Pericardium (tissue), 1 donor: ENCODE measurements around a stretch of chr15.

- RRBS, result no CpG with 5 or more reads among the region's 7 CpGs
Observed at GRCh38 chr15:74891214-74891994, 1.6 kb downstream of the MPI start.

DNA sequence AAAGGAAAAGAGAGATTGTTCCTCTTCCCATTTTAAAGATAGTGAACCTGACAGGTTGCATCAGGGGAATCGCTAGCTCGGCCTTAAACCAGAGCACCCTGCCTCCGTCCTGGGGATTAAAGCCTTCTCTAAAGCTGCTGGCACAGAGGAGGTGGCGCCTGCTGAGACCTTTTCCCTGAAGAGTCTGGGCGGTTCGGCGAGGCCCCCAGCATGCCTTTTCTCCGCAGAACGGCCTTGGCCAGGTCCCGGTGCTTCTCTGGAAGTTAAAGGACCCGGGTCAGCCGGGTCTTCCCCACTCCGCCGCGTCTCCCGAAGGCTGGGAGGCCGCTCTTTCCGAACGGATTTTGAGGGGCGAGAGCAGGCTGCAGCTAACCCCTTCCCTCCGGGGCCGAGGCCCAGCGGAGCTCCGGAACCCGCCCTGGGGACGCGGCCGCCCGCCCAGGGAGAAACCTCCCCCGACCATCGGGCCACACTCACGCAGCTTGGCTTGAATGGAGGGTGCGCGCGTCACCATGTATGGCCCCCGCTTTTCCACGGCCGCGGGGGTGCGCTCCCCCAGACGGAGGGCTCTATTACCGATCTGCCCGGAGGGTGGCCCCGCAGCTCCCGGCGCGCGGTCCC is 431 bp downstream of the FAM219B start:
- RRBS, result 1% methylated on average over 7 of the region's 48 CpGs

DNA sequence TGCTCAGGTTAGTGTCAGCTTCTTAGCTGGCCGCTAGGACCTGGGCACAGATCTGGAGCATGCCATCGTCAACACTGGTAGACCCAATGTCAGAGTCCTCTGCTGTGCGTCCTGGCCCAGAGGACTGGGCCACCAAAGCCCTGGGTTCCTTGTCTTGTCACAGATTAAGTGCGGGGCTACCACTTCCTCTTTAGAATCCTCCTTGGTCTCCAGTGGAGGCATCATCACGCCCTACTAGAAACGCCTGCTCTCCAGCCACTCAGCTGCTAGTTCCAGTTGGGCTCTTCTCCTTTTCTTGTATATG is 11.2 kb downstream of the PPCDC start:
- RRBS, result no CpG with 5 or more reads among the region's 6 CpGs

- RRBS, result no CpG with 5 or more reads among the region's 2 CpGs
Observed at GRCh38 chr15:75351043-75351619, 4.3 kb downstream of the NEIL1 start.

DNA sequence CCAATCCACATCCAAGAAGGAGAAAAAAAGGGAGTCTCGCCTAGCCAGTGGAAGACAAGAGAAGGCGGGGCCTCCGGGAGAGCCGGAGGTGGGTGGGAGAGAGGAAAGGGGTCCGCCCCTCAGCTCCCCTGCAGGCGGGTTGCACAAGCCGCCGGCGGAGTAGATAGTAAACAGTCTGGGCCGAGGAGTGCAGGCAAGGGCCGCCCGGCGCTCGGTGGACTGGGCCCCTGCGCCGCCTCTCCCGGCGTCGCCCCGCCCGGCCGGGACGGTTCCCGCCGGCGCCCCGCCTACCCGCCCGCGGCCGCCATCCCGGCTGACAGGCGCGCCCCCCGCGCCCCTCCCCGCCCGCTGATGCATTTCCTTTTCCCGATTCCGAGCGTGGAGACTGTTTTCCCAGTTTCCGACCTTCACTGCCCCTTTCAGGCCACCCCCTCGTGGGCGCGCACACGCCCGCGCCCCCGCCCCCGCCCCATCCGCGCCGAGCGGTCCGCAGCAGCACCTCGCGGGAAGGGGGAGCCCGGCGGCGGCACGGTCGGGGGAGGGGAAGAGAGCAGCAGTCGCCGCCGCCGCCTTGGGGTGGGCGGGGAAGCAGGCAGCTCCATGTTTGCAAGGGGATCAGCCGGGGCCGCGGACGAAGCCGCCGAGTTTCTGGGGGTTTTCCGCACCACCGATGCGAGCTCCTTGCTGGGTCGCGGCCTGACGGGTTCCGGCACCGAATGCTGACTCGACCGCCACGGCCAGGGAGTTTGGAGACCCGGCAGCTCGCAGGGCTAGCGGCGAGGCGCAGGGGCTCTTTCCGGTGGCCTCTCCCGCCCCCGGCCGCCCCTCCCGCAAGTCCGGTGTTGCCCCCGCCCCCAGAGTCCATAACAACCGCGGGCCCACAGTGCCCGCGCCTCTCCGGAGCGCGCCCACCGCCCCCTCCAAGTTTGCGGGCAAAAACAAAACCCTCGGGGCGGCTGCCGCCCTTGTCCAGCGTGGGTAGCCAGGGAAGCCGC is 3.0 kb upstream of the SIN3A start:
- RRBS, result 2% methylated on average over 55 of the region's 110 CpGs

DNA sequence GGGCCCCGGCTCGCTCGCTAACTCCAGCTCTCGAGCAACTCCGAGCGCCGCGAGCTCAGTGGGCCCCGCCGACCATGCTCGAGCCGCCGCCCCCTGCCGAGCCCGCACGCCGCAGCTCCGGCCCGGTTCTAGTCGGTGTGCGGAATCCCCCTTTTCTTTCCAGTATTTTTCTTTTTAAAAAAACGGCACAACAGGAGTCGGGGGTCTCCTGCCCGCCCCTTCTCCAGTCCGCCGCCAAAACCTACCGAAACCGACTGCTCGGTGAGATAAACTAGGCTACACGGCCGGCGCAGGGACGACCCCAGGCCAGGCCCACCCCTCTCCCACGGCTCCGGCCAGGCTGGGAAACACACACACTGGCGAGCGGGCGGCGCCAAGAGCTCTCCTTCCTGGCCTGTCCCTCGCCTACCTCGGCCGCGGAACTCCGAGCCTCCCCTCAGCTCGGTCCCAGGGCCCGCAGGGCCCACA is 3.8 kb upstream of the SIN3A start:
- RRBS, result 2% methylated on average over 13 of the region's 46 CpGs

DNA sequence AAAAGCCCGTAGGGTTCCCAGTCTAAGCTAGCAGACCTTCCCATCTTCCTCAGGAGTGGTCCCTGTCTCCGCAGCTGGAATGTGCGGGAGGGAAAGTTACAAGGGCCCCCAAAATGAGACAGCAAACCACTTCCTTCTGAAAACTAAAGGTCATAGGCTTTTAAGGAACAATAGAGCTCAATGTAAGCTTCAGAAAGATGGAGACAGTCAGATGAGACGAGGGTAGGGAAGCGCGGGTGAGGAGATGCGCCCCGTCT is 1.3 kb downstream of the PTPN9 start:
- RRBS, result no CpG with 5 or more reads among the region's 8 CpGs

DNA sequence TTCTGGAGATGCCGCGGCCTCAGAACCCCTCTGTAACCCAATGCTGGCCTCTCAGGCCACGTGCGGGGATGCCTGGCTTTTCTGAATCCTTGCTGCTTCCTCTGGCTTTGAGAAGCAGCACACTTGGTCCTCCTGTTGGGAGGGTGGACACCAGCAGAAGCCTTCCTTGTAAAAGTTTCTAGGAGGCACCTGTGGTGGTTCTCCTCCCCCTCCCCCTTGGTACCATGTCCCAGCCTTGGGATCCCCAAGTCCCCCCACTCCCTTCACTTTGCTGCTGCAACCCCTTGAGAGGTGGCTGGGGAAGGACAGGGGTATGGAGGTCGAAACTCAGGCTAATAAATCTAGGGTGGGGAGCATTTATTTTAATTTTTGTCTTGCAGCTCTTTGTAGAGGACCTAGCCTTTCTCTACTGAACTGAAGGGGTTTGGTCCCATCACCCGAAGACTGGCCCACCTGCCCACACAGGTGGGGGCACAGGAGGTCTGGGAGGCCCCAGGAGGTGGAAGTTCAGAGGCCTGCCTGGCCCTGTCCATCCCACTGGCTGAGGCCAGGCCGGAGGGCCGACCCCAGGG is 26.4 kb downstream of the SNX33 start:
- RRBS, result no CpG with 5 or more reads among the region's 8 CpGs

DNA sequence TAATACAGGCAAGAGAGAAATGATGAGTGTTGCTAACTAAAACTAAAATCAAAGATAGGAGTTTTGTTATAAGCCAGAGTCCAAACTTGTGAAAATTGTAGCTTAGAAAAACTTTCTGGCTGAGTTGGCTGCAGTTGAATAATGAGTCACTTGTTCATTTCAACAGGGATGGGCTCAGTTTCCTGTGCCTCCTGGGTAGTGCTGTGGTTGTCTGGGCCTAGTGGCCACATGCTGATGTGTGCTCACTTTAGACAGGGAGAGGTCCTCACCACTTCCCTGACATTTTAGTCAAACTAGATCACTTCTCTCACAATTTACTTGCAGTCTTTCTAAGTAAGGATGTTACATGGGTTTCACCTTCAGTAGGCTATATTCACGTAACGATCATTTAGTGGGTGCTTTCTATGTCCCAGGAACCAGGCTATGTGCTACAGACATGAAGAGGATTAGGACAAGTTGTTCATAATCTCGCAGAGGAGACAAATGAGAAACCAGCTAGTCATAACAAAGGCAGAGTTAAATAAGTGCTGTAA is 6.2 kb upstream of the UBE2Q2 start:
- RRBS, result no CpG with 5 or more reads among the region's 3 CpGs

DNA sequence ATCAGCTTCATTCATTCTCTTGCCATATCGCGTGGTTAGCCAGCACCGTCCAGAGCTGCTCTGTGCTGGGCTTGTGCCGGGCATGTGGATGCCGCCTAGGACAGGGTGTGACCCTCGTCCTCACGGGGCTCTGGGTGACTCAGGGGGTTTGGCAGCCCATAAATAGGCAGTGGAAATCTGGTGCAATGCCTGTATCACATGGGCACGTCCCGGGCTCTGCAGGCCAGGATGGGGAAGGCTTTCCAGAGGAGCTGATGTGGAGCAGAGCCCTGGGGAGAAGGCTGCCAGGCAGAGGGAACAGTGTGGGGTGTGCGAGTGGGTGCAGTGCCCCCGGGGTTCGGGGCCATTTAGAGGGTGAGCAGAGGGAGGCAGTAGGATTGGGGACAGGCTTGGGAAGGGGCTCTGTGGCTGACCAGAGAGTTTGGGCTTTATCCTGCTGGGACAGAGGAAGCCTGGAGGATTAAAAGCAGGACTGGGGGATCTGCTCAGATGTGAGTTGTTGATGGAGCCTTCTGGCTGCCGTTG is 118.0 kb downstream of the TMEM266 start:
- RRBS, result 80% methylated on average over 1 of the region's 13 CpGs

GRCh38 chr15:76312763-76313210 is 1.5 kb upstream of the ETFA start:
- RRBS, result no CpG with 5 or more reads among the region's 6 CpGs

- RRBS, result 12% methylated on average over 8 of the region's 56 CpGs
Observed at GRCh38 chr15:76334901-76335808, 1.4 kb upstream of the ISL2 start.

- RRBS, result 10% methylated on average over 36 of the region's 109 CpGs
Observed at GRCh38 chr15:76337573-76338630, 1.3 kb downstream of the ISL2 start.

GRCh38 chr15:76342291-76343258 is 6.0 kb downstream of the ISL2 start:
- RRBS, result 8% methylated on average over 59 of the region's 94 CpGs

DNA sequence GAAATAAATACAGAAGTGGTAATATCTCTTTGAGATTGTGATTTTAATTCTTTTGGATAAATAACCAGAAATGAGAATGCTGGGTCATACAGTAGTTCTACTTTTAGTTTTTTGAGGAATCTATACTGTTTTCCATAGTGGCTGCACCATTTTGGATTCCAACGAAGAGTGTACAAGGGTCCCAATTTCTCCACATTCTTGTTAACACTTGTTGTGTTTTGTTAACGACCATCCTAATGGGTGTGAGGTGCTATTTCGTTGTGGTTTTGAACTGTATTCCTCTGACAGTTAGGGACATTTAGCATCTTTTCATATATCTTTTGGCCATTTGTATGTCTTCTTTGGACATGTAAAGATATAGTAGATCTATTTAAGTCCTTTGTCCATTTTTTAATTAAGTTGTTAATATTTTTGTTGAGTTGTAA is 153.5 kb downstream of the ISL2 start:
- RRBS, result no CpG with 5 or more reads among the region's 3 CpGs

DNA sequence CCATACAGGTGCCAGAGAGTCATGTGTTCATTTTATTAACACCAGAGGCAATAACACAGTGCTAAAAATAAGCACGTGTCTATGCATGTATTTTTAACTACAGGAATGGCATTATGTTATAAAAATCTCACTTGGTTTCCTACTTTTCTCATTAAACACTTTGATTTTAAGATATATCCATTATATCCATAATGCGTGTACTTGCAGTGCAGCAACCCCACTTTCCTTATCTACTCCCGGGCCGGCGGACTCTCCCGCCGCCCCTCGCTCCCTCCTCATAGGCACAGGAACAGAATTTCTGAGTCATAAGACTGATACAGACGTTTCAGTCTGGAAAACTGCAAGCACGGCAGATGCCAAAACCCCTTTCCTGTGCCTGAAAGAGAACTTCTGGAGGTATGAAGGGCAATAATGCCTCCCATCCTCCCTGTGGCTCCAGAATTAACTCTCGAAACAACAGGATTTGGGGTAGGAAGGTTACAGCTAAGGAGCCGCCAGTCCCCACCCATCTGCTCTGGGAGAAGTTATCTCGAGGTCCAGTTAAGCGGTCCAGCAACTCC is 22.3 kb upstream of the PSTPIP1 start:
- RRBS, result no CpG with 5 or more reads among the region's 14 CpGs

DNA sequence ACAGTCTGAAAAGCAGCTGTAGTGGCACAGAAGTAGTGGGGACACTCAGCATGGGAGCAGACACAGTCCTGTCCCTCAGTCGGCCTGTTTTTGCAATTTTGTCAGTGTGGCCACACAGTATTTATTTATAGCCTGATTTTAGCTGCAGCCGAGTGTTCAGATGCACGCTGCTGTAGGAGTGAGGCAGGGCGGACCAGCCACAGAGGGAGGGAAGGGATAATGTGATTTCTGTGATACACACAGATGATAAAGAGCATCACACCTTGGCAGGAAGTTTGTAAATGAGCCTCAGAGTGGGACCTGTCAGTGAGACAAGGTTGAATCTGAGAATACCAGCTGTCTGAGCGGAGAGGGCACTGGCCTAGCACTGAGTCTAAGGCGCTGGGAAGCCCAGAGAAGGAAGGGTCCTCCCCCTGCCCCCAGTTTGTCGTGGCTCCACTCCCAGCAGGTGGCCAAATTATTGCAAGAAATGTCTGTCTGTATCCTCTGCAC is 3.8 kb downstream of the PSTPIP1 start:
- RRBS, result no CpG with 5 or more reads among the region's 7 CpGs

DNA sequence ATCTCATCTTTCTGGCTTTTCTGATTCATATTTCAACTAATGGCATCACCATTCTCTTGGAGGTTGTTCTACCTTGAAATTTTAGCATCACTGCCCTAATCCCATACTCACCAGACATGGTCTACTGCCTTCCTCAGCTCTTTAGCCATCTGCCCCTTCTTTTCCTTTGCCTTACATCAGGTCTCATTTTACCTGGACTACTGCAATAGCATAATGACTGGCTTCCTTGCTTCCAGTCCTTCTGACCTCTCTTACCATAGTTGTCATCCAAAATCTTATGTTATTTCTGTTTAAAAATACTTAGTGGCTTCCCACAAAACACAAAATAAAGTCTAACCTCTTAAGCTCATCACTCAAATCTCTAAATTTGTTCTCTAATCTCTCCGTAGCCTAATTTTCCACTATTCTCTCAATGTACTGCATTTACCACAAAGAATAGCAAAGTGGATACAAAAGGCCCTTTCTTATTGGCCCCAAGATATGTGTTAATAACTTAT is 53.6 kb upstream of the TSPAN3 start:
- RRBS, result no CpG with 5 or more reads among the region's 1 CpG

- RRBS, result no CpG with 5 or more reads among the region's 12 CpGs
Observed at GRCh38 chr15:77154994-77155567, 84.2 kb upstream of the TSPAN3 start.

GRCh38 chr15:77358349-77358835 is 61.5 kb downstream of the PEAK1 start:
- RRBS, result no CpG with 5 or more reads among the region's 3 CpGs